Fibroblast of villous mesenchyme (primary cell): ENCODE measurements around a stretch of chr11.

- CAGE, long polyA plus RNA: no peak
These were observed 34.7 kb downstream of the USP35 start for GRCh38 chr11:78223356-78223925.

DNA sequence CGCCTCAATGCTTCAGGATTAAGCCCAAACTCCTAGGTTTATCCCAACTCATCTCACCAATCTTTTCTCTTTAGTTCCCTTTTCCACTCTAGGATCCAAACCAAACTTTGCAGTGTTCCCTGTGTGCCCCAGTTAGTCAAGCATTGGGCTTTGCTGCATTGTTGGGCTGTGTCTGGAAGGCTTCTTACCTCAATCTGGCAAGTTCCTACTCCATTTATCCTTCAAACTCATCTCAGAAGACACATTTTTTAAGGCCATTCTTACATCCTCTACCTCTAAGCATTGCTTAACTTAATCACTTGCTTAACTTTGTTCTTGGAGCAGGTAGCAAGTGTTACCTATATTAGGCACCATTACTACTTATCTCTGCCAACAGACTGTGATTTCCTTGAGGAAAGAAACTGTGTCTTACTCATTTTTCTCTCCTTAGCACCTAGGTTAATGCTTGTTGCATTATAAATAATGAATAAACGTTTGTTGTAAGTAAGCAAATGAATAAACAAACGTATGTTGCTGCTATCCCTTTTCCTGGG, 41.0 kb downstream of the USP35 start:
- CAGE, long polyA plus RNA: no peak

DNA sequence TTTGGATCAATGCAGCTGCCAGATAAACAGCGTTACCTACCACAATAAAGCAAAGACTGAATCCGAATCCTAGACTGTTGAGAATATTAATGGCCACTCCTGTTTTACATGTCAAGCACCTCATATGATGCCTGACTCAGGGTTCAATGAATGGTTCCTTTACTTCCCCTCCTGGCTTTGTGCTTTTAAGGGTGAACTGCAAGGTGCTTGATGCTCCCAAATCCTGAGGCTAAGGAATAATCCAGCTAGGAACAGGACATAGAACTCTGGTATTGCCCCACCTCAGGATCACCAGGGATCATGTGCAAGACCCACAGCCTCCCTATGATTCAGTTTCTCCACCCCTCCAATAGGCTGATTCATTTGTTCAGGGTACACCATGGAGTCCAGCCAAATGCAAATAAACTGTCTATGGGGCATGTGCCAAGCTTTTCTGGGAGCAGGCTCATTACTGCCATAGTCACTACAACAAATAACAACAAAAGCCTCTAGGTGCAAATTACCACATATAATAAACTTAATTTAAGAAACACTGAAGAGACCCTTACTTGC, 104.3 kb downstream of the GAB2 start:
- CAGE, long polyA plus RNA: no peak

DNA sequence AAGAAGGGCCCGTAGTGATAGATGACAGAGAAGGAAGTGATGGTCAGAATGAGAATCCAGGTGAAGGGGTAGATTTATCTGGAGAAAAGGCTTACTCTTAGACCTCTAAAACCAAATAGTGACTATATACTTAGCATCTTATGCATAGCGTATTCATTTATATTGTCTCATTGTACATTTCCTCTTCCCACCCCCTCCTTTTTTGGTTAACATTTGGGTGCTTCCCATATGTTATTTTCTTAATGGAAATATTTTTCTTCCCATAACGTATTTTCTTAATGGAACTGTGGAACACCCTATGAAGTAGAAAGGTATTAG, 87.1 kb downstream of the GAB2 start:
- CAGE, long polyA plus RNA: no peak

GRCh38 chr11:78370592-78371262, 46.9 kb downstream of the GAB2 start:
- CAGE, long polyA plus RNA: no peak

DNA sequence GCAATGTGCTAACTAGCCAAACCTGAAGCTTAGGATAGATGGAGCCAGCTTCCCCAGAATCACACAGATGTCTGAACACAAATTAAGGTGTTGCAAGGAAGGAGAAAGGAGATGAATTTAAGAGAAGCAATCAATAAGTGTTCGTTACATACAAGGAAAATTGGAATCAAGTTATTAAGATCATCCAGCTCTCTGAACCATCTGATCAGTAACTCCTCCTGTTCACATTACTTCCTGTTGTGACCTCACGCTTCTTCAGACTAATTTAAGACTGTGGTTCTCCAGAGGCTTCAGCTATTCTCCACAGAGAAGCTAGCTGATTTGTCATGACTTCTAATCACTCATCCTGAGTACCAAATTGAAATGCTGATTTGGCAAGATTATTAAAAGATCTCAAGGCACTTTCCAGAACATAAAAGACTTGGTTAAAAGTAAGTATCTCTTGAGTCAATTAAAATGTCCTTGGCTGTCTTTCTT, 38.7 kb downstream of the GAB2 start:
- CAGE, long polyA plus RNA: no peak

- CAGE, long polyA plus RNA: no peak
These were observed 1.3 kb downstream of the GAB2 start for GRCh38 chr11:78416154-78416808.

DNA sequence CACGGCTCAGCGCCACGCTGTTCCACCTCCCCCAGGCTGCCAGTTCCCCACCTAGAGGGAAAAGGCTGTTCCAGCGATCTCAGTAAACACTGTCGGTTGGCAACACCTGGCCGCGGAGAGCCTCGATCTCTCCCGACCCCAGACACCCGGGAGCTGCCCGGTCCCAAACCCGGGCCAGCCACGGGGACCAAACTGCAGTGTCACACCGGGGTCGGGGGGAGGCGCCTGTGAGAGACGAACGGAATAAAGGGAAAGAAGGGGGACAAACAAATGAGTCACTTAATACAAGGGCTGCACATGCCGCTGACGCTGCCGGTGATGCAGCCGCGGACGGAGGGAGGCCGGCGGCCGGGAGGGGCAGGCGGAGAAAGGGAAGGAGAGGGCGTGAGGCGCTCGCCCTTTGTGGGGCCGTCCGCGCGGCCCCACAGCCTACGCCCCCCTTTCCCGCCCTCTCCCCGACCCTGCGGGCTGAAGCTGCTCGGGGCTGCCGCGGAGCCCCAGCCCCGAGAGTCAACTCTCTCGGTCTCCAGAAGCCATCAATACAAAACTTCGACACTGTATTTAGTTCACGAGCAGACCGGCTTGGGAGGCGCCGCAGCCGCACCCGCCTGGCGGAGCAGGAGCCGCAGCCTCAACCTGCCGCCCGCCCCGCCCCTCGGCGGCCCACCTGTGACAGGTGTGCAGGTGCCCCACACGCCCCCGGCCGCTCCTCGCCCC, 653 bp downstream of the GAB2 start:
- CAGE, long polyA plus RNA: no peak

DNA sequence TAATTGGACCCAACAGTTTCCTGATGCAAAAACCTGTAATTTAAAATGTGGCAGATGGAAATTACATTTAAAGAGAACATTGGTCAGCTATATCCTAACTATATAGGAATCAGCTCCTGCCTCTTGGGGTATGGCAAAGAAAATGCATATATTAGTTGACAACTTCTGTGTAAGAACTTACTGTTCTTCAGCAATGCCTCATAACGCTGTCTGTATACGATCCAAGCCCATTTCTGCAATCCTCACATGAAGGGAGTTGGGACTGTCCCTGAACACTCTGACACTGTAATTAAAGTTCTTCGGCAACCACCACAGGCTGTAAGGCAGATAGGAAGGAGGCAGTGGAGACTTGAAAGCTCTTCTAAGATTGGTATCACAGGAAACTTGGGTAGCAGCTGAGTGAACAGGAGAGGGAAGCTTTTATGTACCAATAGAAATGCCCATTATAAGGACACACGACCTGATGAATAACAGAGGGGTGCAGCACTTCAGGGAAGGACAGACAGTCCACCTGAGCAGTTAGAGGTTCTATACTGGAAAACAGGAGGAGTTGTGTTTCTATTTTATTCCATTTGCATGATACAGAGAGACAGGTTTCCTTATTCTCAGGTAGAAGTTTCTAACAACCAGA, 12.0 kb upstream of the GAB2 start:
- CAGE, long polyA plus RNA: no peak

DNA sequence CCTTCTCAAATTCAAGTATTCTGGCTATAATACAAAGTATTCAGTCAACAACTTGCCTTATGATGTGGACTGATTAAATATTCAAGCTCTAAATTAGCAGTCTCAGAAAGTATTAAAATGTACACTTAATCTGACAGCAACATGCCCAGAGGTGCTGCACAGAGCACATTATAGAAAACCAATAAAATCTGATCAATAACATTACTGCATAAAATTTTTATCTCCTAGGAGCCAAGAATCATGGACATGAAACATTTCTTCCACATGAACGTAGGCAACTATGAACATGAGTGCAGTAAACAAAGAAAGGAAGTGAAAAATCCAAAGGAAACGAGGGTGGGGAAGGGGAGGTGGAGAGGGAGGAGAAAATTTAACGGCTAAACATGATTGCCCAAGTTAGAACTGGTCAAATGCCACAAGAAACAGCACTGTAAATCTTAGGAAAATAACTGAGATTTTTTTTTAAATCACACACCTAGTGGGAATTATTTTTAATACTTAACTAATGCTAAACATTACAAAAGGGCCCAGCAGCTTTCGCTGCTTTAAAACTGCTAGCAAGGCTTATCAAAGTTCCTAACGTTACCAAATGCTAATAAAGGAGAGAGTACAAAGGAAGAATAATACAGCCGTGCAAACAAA, 13.9 kb downstream of the NARS2 start:
- CAGE, long polyA plus RNA: no peak

- CAGE, long polyA plus RNA: no peak
These were observed 108.4 kb upstream of the NARS2 start for GRCh38 chr11:78683017-78683490.

DNA sequence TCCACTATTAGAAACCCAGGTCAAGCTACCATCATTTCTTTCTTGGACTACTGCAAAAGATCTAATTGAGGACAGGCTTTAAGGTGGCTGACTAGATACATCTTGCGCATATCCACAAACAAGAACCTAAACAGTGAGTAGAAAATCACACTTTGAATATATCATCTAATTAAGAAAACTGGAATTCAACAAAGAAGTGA, 1040.5 kb downstream of the FAM181B start:
- CAGE, long polyA plus RNA: no peak

GRCh38 chr11:82419911-82420110, 313.9 kb downstream of the FAM181B start:
- CAGE, long polyA plus RNA: no peak

- CAGE, long polyA plus RNA: no peak
These were observed 11.0 kb downstream of the PRCP start for GRCh38 chr11:82889177-82889713.

DNA sequence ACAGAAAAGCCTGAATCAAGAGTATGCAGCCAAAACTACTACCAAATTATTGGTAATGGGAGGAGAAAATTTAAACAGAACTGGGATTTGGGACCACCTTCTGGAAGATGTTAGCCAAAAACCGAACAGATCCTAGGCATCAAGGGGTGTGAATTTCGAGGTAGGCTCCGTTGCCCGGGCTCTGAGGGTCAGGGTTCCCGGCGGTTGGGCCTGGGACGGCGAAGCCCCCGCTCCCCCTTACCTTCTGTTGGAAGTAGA, 307 bp downstream of the PRCP start:
- CAGE, long polyA plus RNA: no peak

GRCh38 chr11:82902157-82902392, 539 bp downstream of the DDIAS start:
- CAGE, long polyA plus RNA: no peak

GRCh38 chr11:83033865-83034751, 37.6 kb downstream of the RAB30 start:
- CAGE, long polyA plus RNA: no peak

DNA sequence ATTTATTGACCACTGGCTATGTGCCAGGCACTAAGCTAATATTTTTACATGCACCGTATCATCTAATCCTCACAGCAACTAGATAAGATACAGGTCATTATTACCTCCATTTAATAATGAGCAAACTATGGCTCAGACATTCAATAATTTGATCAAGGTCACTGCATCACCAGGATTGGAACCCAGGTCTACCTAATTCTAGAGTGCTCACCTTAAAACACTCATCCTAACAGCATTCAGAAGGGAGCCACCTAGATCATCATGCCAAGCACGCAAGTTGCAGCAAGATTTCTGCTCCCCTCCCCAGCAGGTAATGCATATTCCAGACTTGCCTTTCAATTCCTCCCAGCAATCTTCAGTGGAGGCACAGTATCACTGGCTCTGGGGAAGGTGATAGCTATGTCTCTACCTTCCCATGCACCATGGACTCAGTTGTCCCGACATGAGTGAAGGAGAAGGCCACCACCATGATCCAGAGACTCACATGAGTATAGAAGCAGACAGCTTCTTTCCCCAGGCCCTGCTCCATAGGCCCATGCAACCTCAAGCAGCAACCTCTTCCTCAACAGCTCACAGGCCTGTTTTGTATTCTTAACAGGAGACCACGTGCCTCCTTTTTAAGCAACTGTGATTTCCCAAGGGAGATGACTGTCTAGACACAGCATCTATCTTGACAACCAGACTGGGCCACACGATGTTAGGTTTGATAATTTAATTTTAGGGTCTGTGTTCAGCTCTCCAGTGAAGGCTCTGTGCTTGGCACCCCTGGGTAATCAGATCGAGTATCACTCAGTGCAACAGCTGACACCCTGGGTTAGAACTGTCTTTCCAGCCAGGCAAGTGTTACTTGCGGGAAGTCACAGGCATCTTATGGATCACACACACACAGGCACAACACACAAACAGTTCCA, 36.4 kb downstream of the RAB30 start:
- CAGE, long polyA plus RNA: no peak

DNA sequence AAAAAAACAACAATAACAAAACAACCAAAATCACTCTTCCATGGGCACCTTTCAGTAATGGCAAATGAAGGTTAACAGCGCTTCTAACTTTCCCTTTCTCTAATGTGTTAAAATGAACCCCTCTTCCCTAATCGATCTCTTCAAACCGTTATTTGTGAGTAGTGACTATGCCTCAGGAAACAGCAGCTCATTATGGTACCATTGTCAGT, 1.1 kb downstream of the RAB30 start:
- CAGE, long polyA plus RNA: no peak

- CAGE, long polyA plus RNA: no peak
These were observed 17.5 kb upstream of the RAB30 start for GRCh38 chr11:83089071-83089771.